Measurements from ENCODE around the gene FGD5.

GRCh38 chr3:13866150-13866435 lies 13.8 kb downstream of the WNT7A start:
- PRO-cap = no peak
- RRBS, 2 experiments = no CpG with 5 or more reads among the region's 3 CpGs

GRCh38 chr3:13934826-13935237 lies 55.0 kb upstream of the WNT7A start:
- PRO-cap = no peak
- RRBS, 2 experiments = no CpG with 5 or more reads among the region's 10 CpGs

GRCh38 chr3:14142292-14143394 lies 17.8 kb downstream of the TMEM43 start:
- PRO-cap = no peak
- RRBS, 2 experiments = no CpG with 5 or more reads among the region's 9 CpGs

DNA sequence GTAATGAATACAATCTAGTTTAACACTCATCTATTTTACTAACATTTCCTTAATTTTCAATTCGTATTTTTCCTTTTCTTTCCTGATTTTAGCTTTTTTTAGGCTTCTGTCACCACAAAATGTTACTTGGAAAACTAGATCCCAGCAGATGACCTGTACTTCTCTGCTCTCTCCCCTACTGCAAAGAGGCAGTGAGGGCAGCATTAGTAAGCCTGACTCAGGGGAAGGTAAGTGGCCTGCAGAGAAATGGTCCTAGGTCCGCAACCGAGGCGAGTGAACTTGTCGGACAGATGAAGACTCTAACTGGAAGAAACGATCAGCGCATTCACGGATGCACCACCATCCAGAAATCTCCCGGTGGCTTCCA lies 20.4 kb downstream of the TMEM43 start:
- PRO-cap = no peak
- RRBS, 2 experiments = no CpG with 5 or more reads among the region's 9 CpGs

GRCh38 chr3:14249037-14249447 lies 70.4 kb downstream of the LSM3 start:
- PRO-cap = no peak
- RRBS, 2 experiments = no CpG with 5 or more reads among the region's 3 CpGs

DNA sequence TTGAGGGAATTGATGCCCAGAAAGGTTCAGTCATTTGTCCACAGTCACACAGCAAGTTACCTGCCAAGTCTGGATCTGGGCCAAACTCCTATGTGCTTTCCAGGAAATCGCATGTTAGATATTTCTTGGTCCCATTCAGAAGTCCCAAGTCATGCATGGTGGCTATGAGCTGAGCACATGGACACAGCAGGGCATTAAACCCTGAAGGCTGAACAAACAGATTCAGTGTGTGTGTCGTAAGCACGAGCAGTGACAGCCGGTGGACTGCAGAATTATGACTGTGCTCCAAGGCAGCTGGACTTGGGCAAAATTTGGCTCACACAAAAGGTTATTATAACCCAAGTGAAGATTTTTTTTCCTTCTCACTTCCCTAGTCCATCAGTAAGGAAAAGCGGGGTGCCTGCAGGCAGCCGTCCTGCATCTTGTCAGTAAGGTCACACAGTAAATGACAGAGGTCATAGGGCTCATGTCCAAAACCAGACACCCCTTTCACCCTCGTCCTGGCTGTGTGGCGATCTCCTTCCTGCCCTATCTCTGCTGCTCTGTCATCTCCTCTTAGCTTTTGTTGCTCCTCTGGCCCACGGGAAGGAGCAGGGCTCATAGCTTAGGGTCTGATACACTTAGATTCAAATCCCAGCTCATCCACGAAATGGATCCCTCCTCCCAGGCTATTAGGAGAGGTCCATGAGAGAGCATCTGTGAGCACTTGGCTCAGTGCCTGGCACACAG lies 11.2 kb upstream of the SLC6A6 start:
- PRO-cap = no peak
- RRBS, 2 experiments = no CpG with 5 or more reads among the region's 10 CpGs

- PRO-cap = bidirectional peak, plus-strand start at chr3:14402621, minus-strand start at chr3:14402439
- RRBS, 2 experiments = 7 to 9% methylated on average over 8 to 15 of the region's 41 CpGs
Measured at GRCh38 chr3:14402110-14402519, 291 bp upstream of the SLC6A6 start.

- PRO-cap = no peak
- RRBS, 2 experiments = no CpG with 5 or more reads among the region's 6 CpGs
Measured at GRCh38 chr3:14429207-14429767, 26.9 kb downstream of the SLC6A6 start.

DNA sequence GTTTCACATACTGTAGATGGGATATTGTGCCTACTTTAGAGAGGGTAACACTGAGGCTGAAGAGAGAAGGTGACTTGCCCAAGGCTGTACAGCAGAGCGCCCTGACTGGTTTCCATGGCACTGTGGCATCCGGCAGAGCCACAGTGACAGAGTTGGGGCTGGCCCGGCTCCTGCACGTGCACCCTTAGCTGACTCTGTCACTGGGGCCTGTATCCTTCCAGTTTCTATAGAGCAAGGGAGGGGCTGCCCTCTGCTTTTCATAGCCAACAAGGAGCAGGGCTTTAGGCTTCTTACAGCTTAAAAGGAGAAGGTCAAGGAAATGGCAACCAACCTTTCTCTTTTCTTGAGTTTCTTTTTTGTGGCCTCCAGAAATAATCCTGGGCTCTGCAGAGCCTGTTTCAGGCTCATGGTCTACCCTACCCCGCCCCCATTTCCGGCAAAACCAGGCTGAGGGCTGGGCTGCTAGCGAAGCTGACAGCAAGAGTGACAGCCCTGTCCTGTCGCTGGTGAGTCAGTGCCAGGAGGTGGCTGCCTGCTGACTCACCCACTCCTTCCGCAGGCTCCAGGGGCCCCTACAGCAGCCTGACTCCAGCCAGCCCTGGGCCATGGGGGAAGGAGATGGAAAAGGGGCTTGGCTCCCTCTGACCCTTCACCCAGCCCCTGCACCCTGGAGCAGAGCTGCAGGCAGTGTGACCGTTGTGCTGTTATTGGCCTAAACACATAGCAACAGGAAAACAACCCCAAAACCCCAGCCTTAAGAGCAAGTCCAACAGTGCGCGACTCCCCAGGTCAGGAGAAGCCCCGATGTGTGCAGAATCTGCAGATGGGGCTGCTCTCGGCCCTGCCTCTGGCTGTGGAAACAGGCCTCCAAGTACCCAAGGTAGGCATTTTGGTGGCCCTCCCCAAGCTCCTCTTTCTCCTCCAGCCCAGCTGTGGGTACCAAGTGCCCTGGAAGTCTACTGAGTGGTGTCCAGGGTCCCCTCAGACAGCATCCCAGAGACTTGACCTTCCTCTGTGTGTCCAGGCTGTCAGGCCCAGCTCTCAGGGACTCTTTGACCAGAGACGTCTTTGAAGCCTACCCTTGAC lies 29.8 kb downstream of the SLC6A6 start:
- PRO-cap = no peak
- RRBS, 2 experiments = no CpG with 5 or more reads among the region's 15 CpGs

DNA sequence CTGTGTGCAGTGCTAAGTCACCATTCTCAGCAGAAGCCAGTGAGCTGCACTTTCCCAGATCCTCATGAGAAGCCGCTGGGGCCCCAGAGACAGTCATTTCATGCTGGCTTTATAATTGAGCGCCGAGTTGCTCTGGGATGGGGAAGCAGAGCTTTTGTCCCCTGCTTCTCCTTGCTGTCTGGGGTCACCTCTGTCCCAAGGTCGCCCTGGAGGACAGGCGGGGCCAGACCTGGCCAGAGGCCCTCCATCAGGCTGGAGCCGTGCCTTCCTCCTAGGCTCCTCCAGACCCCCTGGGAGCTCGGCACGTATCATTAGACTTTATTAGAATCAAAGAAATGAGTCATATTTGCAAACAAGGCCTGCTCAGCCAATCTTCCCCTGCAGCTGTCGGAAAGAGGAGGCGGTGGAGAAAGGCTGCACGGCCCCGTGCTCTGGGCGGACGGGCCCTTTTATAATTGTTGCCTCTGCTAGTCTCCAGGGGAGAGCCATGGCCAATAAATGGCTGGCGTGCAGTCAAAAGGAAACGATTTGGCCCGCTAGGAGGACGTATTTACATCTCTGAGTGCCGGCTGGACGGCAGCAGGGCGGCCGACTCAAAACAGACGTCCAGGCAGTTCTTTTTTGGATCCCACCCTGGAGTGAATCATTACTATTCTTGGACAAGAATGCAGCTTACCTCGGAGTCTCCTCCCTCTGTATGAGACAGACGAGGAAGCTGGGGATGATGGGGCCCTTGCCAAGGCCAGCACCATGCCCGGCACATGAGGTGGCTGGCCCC lies 50.4 kb downstream of the SLC6A6 start:
- PRO-cap = no peak
- RRBS, 2 experiments = no CpG with 5 or more reads among the region's 26 CpGs

- PRO-cap = no peak
- RRBS, 2 experiments = no CpG with 5 or more reads among the region's 12 CpGs
Measured at GRCh38 chr3:14457913-14458462, 55.6 kb downstream of the SLC6A6 start.

DNA sequence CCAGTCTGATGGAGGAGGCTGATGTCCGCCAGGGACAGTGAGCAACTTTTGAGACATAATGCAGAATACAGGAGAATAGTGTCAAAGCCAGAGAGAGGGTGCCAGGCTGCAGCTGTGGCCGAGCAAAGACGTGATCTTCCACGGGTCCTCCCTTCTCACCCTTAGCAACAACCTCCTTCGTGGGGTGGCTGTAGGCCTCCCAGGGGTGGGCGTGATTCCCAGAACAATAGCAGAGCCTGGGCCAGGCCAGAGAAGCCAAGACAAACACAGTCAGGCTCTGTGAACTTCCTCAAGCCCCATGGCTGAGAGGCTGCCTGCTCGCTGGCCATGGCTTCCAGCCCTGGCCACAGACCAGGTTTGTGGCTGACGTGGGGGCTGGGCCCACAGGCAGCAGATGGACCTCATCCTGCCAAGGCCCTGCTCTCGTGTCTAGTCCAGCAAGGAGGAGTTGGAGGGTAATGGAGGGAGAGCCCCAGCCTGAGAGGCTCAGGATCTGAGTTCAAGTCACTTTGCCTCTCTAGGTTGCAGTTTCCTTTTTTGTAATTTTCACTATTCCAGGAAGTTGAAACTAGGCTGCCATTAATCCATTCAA lies 58.2 kb downstream of the SLC6A6 start:
- PRO-cap = no peak
- RRBS, 2 experiments = no CpG with 5 or more reads among the region's 9 CpGs

DNA sequence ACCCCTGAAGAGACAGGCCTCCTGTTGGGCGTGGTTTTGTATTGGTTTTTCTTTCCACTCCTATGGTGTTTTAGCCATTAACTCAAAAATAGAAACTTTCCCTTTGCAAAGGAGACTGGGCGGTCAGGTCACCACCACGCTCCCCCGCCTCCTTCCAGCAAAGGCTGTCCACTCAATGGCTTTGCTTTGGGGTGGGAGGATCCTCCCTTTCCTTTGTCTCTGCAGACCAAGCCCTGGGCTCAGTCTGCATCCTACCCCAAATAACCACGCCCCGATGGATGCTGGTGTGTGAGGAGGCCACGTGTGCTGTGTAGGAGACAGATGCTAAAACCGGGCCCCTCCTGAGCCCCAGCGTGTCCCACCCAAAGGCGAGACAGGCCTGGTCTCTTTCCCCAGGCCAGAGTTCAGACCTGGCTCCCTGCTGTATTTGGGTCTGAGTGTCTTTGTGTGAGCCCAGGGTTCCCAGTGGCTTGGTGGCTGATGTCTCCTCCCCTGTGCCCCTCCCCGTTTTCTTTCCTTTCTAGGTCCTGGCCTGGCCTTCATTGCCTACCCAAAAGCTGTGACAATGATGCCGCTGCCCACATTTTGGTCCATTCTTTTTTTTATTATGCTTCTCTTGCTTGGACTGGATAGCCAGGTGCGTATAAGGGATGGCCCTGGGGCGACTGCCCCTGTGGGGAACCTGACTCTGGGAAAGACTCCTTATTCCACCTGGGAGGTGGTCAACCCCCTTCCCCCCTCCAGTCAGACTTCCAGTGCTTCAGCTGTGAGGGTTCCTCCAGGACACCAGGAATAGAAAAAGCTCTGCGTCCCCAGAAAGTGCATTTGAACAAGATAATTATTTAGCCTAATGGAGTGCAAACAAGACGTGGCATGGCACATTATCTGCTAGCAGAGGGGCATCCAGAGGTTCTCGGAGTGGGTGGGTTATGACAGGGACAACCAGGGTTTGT lies 68.2 kb downstream of the GRIP2 start:
- PRO-cap = no peak
- RRBS, 2 experiments = no CpG with 5 or more reads among the region's 17 CpGs

DNA sequence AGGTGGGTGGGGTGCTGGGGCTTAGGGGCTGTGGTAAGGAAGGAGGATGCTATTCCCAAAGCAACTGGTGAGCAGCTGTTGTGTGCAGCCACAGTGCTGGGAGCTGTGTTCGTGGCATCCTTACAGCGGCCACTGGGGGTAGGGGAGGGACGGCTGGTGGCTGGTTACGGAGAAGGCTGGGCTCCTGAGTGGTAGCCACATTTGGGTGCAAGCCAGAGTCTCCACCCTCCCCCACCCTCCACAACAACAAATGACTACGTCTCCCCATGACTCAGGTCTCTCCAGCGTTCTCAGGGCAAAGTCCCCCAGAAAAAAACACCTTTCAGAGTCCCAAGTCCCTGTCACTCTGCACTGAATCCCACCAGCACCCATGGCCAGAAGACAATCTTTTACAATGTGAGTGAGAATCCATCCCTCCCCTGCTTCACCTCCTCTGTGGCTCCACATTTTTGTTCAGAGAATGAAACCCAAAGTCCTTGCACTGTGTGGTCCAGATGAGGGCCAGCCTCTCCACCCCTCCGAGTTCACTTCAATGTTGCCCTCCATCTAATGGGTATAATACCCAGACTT lies 15.0 kb upstream of the FGD5 start:
- PRO-cap = no peak
- RRBS, 2 experiments = no CpG with 5 or more reads among the region's 7 CpGs

DNA sequence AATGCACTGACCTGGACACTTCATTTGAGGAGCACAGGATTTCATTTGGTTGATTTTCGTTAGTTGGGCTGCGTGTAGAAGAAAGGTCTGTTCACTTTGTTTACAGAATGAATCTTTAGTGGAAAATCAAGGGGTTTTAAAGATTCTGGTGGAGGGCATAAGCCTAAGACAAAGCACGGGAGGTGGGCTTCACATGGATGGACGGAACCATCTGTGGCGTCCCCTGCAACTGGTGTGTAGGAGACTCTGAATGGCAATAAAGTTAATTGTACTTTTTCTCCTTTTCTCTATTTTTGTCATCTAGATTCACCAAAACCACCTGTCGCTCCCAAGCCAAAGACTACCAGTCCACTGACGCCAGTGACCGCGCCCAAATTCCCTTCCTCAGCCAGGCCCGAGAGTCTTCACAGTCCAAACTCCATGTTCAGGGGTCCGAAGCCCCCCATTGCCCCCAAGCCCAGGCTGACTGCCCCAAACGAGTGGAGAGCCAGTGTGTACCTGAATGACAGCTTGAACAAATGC lies at the start of gene FGD5:
FGD5 (plus strand) TSS at position 311 of the 522 bp plus-strand sequence.
- PRO-cap = no peak
- RRBS, 2 experiments = no CpG with 5 or more reads among the region's 12 CpGs

- PRO-cap = no peak
- RRBS, 2 experiments = no CpG with 5 or more reads among the region's 13 CpGs
Measured at GRCh38 chr3:14879056-14879824, 60.5 kb downstream of the FGD5 start.

DNA sequence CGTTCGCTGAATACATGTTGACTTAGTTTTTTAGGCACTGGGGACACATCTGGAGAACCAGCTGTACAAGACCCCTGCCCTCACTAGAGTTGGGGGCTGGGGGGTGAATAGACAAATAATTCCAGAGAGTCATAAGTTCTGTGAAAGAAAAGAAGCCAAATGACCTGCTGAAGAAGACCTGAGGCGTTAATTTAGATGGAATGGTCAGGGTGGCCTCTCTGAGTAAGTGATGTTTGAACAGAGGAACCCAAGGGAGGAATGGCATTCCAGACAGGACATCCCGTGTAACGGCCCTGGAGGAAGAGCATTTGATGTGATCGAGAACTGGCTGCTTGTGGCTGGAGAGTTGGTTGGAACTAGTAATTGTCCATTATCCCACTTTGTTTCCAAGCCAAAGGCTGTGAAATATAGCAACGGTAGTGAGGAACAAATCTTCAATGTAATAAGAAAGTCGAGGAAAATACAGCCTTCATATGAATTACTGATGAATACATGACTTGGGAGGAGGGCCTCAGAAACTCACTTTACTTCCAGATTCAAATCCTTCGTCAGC lies 1.8 kb downstream of the NR2C2 start:
- PRO-cap = no peak
- RRBS, 2 experiments = no CpG with 5 or more reads among the region's 9 CpGs

GRCh38 chr3:14988985-14989527 lies 41.7 kb downstream of the NR2C2 start:
- PRO-cap = no peak
- RRBS, 2 experiments = no CpG with 5 or more reads among the region's 3 CpGs

DNA sequence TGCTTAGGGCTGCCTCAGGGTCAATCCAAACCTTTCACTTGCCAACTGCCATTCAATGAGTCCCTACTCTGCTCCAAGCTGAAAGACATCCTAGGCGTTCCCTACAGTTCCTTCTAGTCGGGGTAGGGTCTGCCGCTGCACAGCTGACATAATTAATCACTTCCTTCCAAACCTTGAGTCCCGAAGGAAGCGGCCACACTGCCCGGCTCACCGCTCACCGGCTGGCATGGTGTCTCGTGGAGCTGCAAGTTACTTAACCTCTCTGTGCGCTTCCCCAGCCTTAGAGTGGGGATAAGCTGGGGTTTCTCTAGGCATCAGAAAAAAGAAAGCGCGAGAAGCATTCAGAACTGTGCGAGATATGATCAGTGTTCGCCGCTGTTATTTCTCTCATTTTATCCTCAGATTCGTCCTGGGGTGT lies 828 bp downstream of the MRPS25 start:
- PRO-cap = no peak
- RRBS, 2 experiments = no CpG with 5 or more reads among the region's 16 CpGs

- PRO-cap = no peak
- RRBS, 2 experiments = no CpG with 5 or more reads among the region's 15 CpGs
Measured at GRCh38 chr3:15082040-15082813, 16.7 kb downstream of the RBSN start.

All from astrocyte (in vitro differentiated cells and primary cell).